IMR-90 (cell line): Measurements from ENCODE around the genes SPATA31A6, ZNG1E, FOXD4L4 and ZNF658.

DNA sequence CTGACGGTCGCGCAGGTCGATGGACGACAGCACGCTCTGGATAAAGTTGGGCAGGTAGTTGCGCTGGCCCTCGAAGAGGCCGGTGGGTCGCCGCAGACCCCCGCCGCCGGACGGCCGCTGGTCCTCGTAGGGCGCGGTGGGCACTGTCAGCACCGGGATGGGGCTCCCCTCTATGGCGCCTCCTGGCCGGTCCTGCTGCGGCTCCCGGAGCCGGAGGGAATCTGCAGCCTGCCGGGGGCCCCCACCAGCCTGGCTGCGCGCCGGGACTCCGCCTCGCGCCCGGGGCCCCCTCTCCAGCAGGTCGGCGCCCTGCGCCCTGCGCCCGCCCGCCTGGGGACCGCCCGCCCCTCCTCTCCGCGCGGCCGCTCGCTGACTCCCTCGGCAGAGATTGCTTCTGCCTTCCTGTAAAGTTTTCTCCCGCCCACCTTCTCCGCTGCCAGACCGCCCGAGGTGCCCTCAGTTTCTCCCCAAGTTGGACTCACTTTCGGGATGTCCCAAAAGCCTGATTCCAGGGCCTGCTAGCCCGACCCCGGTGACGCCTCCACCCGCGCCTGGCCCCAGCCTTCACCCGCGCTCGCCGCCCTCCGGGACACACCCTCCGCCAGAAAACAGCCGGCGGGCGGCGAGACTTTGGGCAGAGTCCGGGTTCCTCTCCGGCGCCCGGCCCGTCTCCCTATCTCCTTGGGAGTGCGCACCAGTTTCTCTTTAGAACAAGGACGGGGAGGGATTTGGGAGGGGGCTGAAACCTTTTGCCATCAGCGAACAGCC lies 54.0 kb downstream of the FOXD4L6 start:
- RRBS = no CpG with 5 or more reads among the region's 75 CpGs
CAGE:
- cytosol, long polyA plus RNA = no peak
- long polyA plus RNA = no peak
- nucleus, long polyA plus RNA = start-site peak on the minus strand centred at position 247 of the sequence, 103 bp wide, 134 and 397 reads in 2 replicates; start-site peak on the minus strand centred at position 519 of the sequence, 205 bp wide, 154 and 559 reads in 2 replicates

DNA sequence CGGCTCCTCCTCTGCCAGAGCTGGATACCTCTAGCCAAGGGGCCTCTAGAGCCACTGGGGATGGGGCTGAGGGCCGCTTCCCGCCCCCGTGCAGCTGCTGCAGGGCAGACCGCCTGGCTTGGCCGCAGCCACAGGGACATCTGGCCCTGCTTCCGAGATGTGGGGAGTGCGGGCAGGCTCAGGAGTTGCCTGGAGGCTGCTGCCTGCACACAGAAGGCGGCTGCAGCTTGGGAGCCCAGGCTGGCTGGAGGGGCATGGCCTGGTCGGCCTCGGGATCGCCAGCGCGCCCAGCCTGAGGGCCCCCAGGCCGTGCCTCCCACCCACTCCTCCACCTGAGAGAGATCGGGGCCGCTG lies 80.0 kb upstream of the ZNG1F start:
- RRBS = no CpG with 5 or more reads among the region's 17 CpGs
CAGE:
- cytosol, long polyA plus RNA = no peak
- long polyA plus RNA = no peak
- nucleus, long polyA plus RNA = no peak

DNA sequence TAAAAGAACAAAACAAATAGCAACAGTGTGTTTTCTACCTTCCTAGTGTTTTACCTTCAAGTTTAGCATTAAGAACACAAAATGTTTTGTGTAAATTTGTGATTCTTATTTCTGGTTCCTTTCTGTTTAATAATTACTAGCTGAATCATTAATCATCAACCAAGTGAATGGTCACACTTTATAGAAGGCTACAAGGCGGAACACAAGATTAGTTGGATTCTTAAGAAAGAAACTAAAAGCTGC lies 456.1 kb downstream of the CNTNAP3B start:
- RRBS = no CpG with 5 or more reads among the region's 1 CpG
CAGE:
- cytosol, long polyA plus RNA = no peak
- long polyA plus RNA = no peak
- nucleus, long polyA plus RNA = no peak

DNA sequence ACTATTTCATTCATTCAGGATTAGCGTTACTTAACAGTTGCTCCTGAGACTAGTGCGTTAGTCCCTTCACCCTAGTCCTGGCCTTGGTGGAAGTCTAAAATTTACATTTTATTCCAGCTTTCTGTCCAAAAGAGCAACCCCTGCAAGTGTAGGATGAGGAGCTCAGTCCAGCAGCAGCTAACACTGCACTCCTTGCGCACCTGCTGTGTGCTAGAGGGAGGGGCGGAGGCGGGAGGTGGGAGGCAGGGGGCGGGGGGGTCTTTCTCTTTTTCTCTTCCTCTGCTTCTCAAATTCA lies 609 bp upstream of the CNTNAP3B start:
- RRBS = no CpG with 5 or more reads among the region's 6 CpGs
CAGE:
- cytosol, long polyA plus RNA = no peak
- long polyA plus RNA = no peak
- nucleus, long polyA plus RNA = no peak

DNA sequence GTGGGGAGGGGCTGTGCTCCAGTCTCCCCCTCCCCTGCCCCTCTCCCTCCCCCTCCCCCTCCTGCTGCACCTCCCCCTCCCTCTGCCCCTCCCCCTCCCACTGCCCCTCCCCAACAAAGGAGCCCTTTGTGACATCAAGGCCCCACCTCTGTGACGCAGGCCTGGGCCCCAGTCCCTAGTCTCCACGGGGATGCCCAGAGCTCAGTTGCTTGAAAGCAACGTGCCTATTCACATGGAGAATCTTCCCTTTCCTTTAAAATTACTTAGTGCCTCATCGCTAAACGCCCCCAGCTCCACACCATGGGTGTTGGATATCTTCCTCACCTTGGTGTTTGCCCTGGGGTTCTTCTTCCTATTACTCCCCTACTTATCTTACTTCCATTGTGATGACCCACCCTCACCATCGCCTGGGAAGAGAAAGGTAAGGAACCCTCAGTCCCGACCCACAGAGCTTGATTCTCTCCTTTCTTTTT lies at the start of gene SPATA31A6:
SPATA31A6 (plus strand) TSS at position 204 of the 473 bp plus-strand sequence.
- RRBS = no CpG with 5 or more reads among the region's 7 CpGs
CAGE:
- cytosol, long polyA plus RNA = no peak
- long polyA plus RNA = no peak
- nucleus, long polyA plus RNA = no peak

DNA sequence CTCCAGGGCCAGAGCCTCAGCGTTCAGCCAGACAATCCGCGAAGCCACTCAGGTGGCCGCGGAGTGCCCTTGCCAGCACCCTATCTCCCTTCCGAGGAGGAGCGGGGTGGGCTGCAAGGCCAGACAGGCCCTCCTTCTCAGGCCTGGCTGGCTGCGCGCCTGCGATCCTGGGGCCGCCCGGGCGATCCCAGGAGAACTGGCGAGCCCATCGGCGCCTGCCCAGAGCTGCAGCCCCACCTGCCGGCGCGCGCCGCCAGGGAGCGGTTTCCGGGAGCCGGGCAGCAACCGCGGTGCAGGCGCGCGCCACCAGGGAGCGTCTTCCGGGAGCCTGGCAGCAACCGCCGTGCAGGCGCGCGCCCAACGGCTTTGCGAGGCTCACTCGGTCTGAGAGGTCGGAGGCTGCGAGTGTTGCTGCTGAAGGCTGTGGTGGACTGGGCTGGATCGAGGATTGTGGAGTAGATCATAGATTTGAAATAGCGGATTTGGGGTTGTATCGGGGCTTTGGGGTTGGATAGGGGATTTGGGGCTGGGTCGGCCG lies 668.7 kb downstream of the SPATA31A6 start:
- RRBS = 8% methylated on average over 8 of the region's 46 CpGs
CAGE:
- cytosol, long polyA plus RNA = no peak
- long polyA plus RNA = no peak
- nucleus, long polyA plus RNA = no peak

DNA sequence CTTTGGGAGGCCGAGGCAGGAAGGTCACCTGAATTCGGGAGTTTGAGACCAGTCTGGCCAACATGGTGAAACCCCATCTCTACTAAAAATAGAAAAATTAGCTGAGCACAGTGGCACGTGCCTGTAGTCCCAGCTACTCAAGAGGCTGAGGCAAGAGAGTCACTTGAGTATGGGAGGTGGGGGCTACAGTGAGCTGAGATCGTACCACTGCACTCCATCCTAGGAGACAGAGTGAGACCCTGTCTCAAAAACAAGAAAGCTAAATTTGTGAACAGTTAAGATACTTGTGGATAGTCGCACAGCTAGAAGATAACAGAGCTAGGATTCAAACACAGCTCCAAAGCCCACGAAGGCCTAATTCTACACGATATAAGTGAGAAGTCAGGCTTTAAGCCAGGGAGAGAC lies 934.0 kb downstream of the SPATA31A6 start:
- RRBS = no CpG with 5 or more reads among the region's 7 CpGs
CAGE:
- cytosol, long polyA plus RNA = no peak
- long polyA plus RNA = no peak
- nucleus, long polyA plus RNA = no peak

GRCh38 chr9:43119655-43119985 lies 936.2 kb downstream of the SPATA31A6 start:
- RRBS = no CpG with 5 or more reads among the region's 4 CpGs
CAGE:
- cytosol, long polyA plus RNA = no peak
- long polyA plus RNA = no peak
- nucleus, long polyA plus RNA = no peak

DNA sequence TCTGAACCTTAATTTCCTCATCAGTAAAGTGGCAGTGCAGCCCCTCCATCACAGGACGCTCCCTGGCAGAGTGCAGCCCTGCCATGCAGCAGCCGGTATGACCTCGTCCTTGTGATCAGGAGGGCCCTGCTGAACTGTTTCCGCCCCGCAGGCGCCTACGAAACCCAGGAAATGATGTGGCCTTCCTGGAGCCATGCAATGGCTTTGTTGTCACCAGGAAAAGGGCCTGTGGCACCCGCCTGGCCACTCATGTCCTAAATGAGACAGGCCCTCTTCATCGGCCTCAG lies 365.2 kb downstream of the SPATA31A7 start:
- RRBS = no CpG with 5 or more reads among the region's 9 CpGs
CAGE:
- cytosol, long polyA plus RNA = no peak
- long polyA plus RNA = no peak
- nucleus, long polyA plus RNA = no peak

GRCh38 chr9:63325652-63326313 lies 1959.2 kb downstream of the FOXD4L5 start:
- RRBS = no CpG with 5 or more reads among the region's 6 CpGs
CAGE:
- cytosol, long polyA plus RNA = no peak
- long polyA plus RNA = no peak
- nucleus, long polyA plus RNA = no peak

GRCh38 chr9:63817097-63818021 lies 1467.7 kb downstream of the FOXD4L5 start:
- RRBS = 78% methylated on average over 3 of the region's 42 CpGs
CAGE:
- cytosol, long polyA plus RNA = no peak
- long polyA plus RNA = no peak
- nucleus, long polyA plus RNA = no peak

GRCh38 chr9:64368957-64369509 lies 916.0 kb downstream of the FOXD4L5 start:
- RRBS = no CpG with 5 or more reads among the region's 51 CpGs
CAGE:
- cytosol, long polyA plus RNA = no peak
- long polyA plus RNA = no peak
- nucleus, long polyA plus RNA = no peak

DNA sequence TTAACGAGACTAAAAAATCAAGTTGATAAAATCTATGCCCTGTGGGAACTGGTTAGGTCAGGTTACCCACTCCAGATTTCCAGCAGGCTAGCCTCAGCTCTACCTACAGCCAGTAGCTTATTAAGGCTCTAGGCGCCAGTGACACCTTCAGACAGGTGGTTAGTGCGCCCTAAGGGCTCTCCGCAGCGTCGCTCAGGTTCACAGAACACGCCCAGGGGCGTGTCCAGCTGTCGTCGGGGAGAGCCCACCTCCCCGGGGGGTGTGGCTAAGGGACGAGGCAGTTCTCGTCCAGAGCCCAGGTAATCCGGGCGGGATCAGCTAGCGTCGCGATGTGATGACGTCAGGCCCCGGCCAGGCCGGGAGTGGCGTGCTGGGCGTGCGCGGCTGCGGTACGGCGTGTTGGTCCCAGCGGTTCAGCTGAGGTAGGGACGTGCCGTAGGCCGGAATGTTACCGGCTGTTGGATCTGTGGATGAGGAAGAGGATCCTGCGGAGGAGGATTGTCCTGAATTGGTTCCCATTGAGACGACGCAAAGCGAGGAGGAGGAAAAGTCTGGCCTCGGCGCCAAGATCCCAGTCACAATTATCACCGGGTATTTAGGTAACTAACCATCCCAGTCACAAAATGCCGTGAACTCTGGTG lies at the start of gene ZNG1E:
ZNG1E (plus strand) TSS at position 397 of the 641 bp plus-strand sequence.
- RRBS = no CpG with 5 or more reads among the region's 41 CpGs
CAGE:
- cytosol, long polyA plus RNA = no peak
- long polyA plus RNA = no peak
- nucleus, long polyA plus RNA = start-site peak on the plus strand centred at position 407 of the sequence, 27 bp wide, 59 and 60 reads in 2 replicates

- RRBS = no CpG with 5 or more reads among the region's 25 CpGs
CAGE:
- cytosol, long polyA plus RNA = no peak
- long polyA plus RNA = no peak
- nucleus, long polyA plus RNA = no peak
Measured at GRCh38 chr9:65736969-65737358, at the start of gene FOXD4L4. TSS of gene FOXD4L4 (plus strand) at chr9:65737146.

- RRBS = no CpG with 5 or more reads among the region's 43 CpGs
CAGE:
- cytosol, long polyA plus RNA = no peak
- long polyA plus RNA = no peak
- nucleus, long polyA plus RNA = no peak
Measured at GRCh38 chr9:66900441-66901035, at the start of gene ZNF658. TSS of gene ZNF658 (plus strand) at chr9:66900725.

DNA sequence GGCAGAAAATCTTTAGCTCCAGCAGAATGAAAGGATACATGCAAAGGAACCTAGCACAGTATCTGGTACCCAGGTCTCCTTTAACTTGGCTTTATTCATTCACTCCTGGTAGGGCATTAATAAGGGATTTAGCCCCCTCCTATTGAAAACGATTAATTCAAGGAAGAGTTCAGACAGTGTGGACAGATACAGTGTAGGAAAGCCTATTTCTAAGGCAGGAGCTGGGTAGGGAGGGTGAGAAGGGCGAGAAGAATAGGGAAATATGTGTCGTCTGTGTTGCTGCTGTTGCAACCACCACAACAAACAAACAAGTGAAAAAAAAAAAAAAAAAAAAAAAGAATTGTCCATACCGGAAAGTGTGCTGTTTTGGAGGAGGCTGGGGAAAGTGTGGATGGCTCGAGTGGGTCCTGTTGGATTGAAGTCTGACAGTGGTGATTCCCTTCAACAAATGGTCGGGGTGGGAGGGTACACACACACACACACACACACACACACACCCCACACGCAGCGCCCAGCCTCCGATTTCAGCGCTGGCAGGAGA lies 401 bp upstream of the PGM5 start:
- RRBS = no CpG with 5 or more reads among the region's 10 CpGs
CAGE:
- cytosol, long polyA plus RNA = no peak
- long polyA plus RNA = no peak
- nucleus, long polyA plus RNA = no peak

DNA sequence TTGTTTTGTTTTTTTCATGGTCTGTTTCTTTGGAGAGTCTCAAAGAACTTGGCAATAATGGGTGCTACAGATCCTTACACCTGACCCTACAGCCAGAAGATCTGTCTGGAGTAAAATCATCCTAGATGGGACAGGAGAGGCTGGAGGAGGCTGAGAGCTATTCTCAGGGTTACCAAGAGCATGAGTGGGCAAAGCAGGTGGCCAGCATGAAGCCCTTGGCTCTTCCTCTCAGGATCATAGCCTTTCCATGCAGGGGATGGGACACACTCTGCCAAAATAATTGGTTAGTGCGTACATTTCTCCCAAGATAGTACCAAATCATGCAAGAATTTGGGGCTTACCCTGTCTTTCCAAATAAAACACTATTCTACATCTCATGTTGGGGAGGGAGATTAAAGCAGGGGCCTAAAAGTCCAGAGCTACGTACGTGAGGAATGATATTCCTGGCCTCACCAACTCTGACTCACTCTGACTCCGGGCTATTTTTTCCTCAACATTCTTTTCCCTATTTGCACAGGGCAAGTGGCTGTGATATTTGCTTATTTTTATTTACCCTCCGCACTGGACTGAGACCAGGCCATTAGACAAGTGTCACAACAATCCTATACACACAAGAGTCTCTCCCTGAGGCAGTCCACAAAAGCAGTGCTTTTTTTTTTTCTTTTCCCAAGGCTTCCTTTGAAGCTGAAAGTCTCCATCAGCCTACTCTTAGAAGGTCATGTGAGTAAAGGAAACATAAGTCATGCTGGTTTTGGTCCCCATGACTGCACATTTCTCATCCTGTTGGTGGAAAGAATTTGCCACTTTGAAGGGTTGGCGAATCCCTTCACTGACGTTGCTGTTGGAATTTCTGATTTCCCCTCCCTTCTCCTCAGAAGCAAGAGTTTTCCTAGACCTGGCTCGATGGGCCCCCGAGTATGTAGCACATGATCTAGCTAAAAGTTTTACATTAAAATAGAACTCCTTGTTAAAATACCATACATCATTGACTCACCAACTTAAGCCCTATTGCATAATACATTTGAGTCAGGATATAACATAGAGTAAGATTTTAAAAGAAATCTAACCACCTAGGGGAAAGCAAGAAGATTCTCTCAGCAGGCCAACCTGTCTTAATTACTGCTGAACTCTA lies 40.0 kb downstream of the TMEM252 start:
- RRBS = no CpG with 5 or more reads among the region's 9 CpGs
CAGE:
- cytosol, long polyA plus RNA = no peak
- long polyA plus RNA = no peak
- nucleus, long polyA plus RNA = no peak

DNA sequence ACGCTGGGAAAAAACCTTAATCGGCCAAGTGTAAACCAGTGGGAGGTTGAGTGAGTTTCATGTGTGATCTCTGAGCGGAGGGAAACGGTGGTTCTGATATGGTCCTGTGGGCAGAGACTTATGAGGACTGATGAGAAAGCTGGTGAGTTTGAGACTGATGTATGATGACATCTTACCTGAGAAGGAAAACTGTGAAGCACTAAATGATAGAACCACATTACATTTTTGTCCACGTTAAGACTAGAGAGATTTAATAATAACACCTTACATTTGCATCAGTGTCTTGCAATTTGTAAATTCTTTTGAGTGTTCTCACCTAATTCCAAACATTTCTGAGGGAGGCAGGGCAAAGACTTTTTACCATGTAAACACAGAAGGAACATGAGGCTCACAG lies 2.0 kb downstream of the PIP5K1B start:
- RRBS = no CpG with 5 or more reads among the region's 5 CpGs
CAGE:
- cytosol, long polyA plus RNA = no peak
- long polyA plus RNA = no peak
- nucleus, long polyA plus RNA = no peak

- RRBS = no CpG with 5 or more reads among the region's 5 CpGs
CAGE:
- cytosol, long polyA plus RNA = no peak
- long polyA plus RNA = no peak
- nucleus, long polyA plus RNA = no peak
Measured at GRCh38 chr9:68947033-68947561, 66.8 kb downstream of the PRKACG start.

GRCh38 chr9:68973684-68974089 lies 40.2 kb downstream of the PRKACG start:
- RRBS = no CpG with 5 or more reads among the region's 4 CpGs
CAGE:
- cytosol, long polyA plus RNA = no peak
- long polyA plus RNA = no peak
- nucleus, long polyA plus RNA = no peak